Epithelial cell of prostate (primary cell): ENCODE measurements around the genes ATP2A1 and SPNS1.

DNA sequence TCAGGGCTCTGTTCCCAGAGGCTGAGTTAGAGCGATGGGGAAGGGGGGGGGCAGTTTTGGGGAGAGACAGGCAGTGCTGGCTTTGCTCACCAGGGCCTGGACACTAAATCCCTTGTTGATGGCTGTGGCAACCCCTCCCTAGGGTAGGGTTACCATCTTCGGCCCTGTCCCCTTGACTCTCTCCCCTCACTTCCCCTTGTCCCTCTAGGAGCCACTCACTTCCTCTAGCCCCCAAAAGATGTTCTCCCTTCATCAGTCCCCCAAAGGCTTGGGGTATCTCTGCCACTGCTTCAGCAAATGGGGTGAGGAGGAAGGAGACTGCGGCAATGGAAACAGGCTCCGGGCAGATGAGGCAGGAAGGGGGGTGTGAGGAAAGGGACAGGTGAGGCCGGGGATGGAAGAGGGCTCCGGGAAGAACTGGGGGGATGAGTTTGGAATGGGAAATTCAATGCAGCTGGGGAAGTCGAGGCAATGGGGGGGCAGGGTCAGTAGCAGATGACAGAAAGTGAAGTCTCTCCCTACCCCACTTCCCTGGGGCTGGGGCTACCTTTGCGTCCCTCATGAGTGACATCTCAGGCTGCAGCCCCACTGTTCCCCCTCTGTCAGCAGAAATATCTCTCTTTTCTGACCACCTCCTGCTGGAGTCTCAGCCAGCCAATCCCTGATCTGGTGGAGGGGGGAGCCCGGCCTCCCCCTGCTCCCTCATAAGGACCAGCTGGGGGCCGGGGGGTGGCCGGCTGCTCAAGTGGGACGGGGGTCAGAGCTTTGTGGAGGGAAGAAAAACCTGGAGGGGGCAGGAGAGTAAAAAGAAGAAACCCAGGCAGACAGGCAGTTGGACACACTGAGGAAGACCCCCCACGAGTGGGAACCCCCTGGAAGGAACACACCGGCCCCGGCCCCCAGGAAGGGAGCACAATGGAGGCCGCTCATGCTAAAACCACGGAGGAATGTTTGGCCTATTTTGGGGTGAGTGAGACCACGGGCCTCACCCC, at the start of gene ATP2A1:
ATP2A1 (plus strand) TSS at position 732 of the 992 bp plus-strand sequence.
- RRBS, result 74% methylated on average over 3 of the region's 18 CpGs

GRCh38 chr16:28973852-28974998, at the start of gene SPNS1:
Gene SPNS1 (plus strand): TSS chr16:28974778.
- RRBS, result 4% methylated on average over 9 of the region's 63 CpGs

- RRBS, result 4% methylated on average over 3 of the region's 16 CpGs
These were observed 44.3 kb downstream of the LAT start for GRCh38 chr16:29028986-29029766.

DNA sequence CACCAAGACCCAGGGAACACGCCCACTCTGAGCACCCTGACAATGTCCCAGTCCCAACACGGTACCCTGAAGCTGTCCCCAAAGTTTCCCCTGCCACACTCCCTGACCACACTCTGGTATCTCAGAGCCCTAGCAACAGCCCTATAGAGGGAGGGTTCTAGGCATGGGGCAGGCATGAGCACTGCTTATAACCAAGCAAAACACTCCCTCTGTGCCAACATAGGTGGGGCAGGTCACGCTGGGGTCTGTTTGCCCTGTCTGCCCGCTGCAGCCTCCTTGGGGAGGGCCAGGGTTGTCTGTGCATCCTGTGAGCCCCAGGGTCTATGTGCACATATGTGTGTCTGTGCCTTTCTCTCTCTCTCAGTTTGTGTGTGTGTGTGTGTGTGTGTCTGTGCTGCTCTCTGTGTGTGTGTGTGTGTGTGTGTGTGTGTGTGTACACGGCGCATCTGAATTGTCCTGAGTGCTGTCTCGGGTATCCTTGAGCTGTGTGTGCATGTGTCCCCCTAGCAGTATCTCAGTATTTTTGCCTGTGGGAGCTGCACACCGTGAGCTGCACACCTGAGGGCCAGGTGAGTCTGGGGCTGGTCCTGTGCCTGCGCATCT, 121.4 kb downstream of the LAT start:
- RRBS, result no CpG with 5 or more reads among the region's 9 CpGs

- RRBS, result no CpG with 5 or more reads among the region's 25 CpGs
These were observed 122.5 kb downstream of the LAT start for GRCh38 chr16:29107166-29107853.

DNA sequence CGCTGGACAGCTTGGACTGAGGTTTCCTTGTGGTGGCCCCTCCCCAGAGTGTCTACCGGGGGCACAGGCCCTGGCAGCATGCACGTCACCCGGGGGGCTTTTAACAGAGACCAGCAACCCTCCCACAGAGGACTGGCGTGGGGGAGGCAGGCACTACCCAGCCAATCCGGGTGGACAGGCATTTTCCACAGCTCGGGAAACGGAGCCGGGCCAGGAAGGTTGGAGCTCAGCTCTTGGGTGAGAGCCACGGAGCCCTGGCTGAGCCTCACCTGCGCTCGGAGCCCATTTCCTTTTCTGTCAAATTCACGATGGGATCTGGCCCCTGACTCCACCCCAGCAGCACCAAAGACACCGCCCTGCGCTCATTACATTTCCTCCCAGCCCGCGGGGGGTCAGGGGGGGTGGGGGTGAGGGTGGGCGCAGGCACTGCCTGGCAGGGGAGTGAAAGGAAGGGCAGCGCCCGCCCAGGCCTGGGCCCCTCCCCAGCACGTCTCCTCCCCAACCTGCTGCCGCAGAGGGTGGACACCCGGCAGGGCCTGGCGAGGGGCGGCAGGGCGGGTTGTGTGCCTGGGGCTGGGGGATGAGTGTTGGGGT, 145.3 kb downstream of the LAT start:
- RRBS, result no CpG with 5 or more reads among the region's 26 CpGs

DNA sequence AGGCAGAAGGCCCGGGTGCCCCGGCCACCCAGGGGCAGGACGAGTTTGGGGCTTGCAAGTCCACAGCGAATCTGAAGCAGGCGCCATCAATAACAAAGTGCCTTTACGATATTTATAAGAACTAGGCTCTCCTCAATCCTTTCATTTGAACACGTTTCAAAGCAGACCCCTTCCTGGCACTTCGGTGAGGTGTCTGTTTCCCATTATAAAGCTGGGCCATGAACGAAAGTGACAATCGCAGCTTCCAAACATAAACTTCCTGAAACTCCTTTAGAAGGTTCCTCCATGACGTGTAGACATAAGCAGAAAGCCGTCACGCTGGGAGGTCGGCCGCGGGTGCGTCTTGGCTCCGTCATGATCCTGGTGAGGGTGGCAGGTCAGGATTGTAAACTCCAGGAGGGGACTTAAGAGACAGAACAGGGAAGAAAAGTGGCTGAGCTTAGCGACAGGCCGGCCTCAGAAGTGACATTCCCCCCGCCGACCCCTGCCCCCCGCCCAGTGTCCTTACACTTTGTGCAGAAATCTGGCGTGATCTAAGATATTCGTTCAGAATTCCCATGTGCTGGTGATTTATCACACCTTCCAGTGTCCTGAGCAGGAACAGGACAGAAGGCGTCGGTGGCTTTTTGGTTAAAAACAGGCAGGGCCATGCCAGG, 155.6 kb downstream of the LAT start:
- RRBS, result no CpG with 5 or more reads among the region's 27 CpGs

GRCh38 chr16:29184804-29185656, 200.2 kb downstream of the LAT start:
- RRBS, result 80% methylated on average over 7 of the region's 41 CpGs

GRCh38 chr16:29200161-29200952, 206.2 kb downstream of the NPIPB11 start:
- RRBS, result no CpG with 5 or more reads among the region's 19 CpGs

DNA sequence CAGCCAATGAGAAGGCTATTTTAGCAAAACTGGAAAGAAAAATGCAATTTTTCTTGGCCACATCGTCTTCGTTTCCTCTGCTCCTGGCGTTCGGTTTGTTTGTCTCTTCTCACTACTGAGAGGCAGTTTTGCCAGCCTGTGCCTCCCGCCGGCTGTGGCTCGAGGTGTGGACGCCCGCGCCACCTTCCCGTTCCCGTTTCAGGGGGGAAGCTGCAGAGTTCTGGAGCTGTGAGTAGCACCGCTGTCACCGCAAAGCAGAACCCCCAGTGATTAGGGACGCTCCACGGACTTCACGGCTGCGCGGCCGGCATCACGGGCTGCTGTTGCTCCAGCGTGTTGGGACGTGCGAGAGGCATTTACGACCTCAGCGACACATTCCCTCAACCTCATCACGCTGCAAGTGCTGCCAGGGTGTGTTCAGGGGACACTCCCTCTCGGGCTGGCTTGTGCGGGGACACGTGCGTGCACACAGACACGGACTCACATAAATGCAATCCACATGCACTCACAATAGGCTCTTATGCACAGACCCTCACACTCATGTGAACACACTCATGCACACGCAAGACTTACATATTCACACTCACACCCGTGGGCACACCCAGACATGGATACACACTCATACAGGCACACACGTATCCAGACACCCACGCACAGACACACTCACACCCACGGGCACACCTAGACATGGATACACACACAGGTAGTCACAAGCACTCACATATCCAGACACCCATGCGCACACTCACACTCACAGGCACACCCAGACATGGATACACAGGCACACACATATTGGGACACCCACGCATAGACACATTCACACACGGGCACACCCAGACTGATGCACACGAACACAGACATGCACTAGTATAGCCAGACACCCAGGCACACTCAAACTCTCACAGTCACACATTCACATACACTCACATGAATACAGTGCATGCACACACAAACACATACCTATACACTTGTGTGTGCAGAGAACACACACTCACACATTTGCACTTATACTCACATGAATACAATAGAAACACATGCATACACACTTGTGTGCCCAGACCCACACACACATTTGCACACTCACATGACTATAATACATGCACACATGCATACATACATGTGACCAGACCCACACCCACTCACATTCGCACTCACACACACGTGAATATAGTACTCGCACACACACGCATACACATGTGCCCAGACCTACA, 187.6 kb downstream of the NPIPB11 start:
- RRBS, result no CpG with 5 or more reads among the region's 45 CpGs

DNA sequence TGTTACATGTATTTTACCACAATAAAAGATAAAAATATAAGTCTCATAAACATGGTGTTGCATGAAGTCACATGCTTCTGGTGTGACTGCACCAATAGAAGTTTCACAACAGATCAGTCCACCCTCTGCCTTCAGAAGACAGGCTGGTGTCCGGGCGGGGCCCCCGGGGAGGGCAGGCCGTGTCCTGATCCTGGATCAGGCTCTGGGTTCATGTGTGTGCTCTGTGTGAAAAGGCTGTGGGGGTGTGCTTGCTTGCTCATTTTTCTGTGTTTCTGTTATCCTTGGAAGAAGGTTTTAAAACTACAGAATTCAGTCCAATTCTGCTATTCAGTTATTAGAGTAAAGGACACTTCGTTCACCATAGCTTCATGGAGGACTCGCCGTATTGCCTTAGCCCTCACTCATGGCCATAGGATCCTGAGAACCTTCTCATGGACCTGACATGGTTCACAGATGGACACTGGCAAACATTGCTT, 106.3 kb downstream of the NPIPB11 start:
- RRBS, result no CpG with 5 or more reads among the region's 7 CpGs

- RRBS, result no CpG with 5 or more reads among the region's 9 CpGs
These were observed 99.4 kb downstream of the NPIPB11 start for GRCh38 chr16:29306952-29307586.

DNA sequence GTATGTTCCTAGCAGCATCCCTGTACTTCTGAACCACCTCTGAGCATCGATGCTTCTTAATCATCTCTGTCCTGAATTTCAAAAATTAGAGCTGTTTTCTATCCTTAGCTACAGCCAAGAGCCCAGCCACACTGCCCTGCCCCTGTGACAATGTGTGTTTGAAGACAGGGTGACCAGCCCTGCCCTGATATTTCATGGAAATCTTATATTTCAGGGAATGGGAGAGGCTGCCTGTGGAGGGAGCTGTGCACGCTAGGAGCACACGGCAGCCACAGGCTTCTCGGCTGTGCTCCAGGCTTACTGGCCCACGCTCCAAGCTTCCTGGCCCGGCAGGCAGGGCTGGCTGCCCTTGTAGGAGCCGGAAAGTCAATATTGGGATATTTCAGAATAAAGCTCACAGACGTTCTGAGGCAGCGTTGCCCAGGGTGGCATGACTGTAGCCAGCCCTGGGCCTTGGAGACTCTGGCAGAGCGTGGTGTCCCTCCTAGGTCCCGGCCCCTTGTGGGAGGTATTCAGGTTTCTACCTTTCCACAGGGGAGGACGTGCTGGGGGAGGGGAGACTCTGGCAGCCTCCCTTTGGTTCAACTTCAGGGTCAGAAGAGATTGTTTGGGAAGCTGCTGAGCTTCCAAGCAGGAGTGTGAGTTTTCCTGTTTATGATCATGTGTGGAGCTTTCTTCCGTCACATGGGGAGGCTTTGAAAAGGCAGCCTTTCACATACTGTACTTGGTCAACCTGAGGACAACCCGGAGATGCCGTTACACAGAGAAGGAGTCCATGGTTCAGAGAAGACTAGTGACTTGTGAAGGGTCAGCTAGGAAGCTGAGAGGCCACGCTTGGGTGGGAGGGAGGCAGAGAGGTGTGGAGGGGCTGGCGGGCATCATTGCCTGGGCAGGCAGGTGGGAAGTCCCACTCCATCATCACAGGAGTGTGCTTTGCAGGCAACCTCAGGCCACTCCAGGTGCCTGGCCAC, 95.5 kb downstream of the NPIPB11 start:
- RRBS, result no CpG with 5 or more reads among the region's 17 CpGs

DNA sequence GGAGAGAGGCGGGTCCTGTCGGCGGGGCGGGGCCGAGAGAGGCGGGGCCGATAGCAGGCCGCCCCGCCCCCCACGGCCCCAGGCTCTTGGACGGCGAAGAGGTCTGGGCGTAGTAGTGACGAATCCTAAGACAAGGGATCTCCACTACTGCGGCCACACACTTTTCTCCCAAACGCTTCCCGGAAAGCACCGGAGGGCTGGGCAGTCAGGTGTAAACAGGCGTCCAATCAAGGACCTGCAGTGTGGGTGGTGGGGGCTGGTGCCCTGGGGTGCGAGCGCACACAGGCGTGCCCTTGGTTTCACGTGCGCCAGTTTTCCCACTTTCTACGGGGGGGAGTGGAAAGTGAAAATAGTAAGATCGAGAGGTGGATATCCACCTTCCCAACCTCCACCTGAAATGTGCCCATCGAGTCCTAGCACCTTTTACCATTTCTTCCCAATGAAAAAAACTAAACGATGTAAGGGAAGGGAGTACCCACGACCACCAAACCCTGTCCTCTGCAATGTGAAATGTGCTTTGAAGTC, 67.6 kb upstream of the SPN start:
- RRBS, result no CpG with 5 or more reads among the region's 29 CpGs

GRCh38 chr16:29641022-29641414, 22.0 kb upstream of the SPN start:
- RRBS, result no CpG with 5 or more reads among the region's 5 CpGs

- RRBS, result no CpG with 5 or more reads among the region's 15 CpGs
These were observed 4.9 kb upstream of the QPRT start for GRCh38 chr16:29673993-29674648.

- RRBS, result no CpG with 5 or more reads among the region's 1 CpG
These were observed 18.9 kb downstream of the QPRT start for GRCh38 chr16:29697908-29698323.

DNA sequence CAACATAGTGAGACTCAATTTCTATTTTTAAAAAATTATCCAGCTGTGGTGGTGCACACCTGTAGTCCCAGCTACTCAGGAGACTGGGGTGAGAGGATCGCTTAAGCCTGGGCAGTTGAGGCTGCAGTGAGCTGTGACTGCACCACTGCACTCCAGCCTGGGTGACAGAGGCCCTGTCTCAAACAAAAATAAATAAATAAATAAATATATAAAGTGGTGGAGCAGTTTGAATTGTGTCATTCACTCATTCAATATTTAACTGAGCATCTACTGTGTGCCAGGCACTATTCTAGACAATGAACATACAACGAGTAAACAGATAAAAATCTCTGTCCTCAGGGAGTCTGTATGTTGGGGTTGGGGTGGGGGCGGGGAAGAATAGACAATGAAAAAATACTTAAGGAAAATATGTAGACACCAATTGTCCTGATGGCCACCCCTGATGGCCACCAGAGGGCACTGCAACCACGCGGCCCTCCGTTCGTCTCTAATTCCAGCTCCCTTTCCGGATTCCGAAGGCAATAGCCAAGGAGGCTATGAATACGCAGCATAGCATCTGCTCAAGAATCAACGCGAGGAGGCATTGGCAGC, 21.3 kb downstream of the QPRT start:
- RRBS, result no CpG with 5 or more reads among the region's 12 CpGs

GRCh38 chr16:29740296-29740837, 5.4 kb downstream of the C16orf54 start:
- RRBS, result no CpG with 5 or more reads among the region's 9 CpGs

- RRBS, result no CpG with 5 or more reads among the region's 5 CpGs
These were observed 1.5 kb downstream of the MVP start for GRCh38 chr16:29821749-29822159.